Mesenchymal stem cell of Wharton's jelly (primary cell): ENCODE results near the genes SOX11 and RSAD2.

DNA sequence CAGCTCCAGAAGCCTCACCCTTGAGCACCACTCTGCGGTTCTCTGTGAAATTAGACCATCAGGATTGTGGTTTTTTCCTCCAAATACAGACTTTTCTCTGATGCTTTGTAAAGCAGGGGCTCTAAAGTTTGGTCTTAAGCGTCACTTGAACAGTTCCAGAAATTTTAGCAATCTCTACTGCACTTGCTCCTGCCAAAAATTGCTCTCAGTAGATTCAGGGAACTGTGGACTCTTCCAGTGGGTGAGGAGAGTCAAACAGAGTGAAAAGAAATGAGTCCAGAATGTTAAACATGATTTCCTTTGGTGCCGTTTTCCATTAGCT is 68.7 kb downstream of the TRAPPC12 start:
- CAGE, long polyA plus RNA: no peak

GRCh38 chr2:3467238-3467630 is 52.1 kb downstream of the ADI1 start:
- CAGE, long polyA plus RNA: no peak

- CAGE, long polyA plus RNA: no peak
These were observed 1.1 kb downstream of the ADI1 start for GRCh38 chr2:3518024-3518798.

GRCh38 chr2:3545656-3546422 is 12.3 kb downstream of the RNASEH1 start:
- CAGE, long polyA plus RNA: no peak

DNA sequence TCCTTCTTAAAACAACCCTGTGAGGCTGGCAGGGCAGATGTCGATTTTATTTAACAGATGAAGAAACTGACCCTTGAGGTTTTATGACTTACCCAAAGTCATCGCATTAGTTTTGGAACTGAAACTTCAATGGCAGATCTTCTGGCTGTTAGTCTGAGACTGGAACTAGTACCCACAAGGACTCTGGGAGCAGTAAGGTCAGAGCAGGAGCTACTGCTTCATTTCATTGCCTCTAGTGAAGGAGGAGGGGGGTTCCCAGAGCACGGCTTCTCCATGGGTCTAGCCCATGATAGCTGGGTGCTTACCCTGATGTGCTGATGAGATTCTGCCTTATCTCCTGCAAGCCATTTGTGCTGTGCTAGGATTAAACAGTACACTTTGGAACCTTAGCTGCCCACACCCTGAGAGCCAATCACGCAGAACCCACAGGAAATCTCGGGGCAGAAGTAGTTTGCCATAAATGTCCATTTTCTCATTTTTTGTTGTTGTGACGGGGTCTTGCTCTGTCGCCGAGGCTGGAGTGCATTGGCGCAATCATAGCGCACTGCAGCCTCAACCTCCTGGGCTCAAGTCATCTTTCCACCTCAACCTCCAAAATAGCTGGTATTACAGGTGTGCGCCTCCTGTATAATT is 5.5 kb upstream of the RNASEH1 start:
- CAGE, long polyA plus RNA: no peak

DNA sequence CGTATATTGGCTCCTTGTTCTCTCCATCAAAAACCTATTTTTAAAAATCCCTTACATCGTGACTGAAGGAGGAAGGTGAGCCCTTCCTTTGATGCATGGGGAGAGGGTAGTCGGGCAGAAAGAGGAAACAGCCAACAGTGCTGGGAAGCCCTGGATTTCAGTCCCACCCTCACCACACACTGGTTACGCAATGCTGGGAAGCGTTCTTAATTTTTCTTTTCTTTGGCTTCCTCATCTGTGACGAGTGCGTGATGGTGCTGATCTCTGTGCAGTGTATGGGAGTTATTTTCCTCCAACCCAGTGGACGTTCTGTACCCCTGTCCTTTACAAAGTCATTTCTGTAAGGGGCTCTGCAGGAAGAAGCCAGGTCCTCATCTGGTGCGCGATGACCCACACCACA is 4.0 kb downstream of the COLEC11 start:
- CAGE, long polyA plus RNA: no peak

DNA sequence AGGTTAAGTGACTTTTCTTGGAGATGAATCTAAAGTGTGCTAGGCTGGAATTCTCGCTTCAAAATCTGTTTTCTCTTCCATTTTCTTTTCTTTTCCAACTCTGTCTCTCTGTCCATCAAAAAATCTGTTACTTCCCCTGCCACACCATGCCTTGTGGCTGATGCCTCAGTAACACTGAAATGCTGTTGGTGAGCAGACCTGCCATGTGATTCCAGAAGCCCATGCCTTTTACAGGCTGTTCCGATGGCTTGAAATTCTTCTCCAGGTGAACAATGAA is 633.2 kb upstream of the SOX11 start:
- CAGE, long polyA plus RNA: no peak

GRCh38 chr2:5409828-5410554 is 282.2 kb upstream of the SOX11 start:
- CAGE, long polyA plus RNA: no peak

DNA sequence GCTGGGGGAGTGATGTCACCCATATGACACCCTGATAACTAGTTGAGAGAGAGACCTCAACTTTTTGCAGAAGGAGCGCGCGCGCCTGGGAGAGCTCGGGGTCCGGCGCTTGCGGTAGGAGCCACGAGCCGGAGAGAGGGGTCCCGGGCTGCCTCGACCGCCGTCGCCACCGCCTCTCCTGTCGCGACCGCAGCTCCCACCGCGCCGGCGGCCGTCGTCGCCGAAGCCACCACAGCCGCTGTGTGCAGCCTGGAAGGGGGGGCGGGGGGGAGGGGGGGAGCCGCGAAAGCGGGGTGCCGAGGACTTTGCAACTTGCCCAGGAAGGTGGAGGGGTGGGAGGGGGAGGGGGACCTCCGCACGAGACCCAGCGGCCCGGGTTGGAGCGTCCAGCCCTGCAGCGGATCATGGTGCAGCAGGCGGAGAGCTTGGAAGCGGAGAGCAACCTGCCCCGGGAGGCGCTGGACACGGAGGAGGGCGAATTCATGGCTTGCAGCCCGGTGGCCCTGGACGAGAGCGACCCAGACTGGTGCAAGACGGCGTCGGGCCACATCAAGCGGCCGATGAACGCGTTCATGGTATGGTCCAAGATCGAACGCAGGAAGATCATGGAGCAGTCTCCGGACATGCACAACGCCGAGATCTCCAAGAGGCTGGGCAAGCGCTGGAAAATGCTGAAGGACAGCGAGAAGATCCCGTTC is at the start of gene SOX11:
TSS of gene SOX11 (plus strand) at position 67 of the 698 bp plus-strand sequence.
- CAGE, long polyA plus RNA: no peak

DNA sequence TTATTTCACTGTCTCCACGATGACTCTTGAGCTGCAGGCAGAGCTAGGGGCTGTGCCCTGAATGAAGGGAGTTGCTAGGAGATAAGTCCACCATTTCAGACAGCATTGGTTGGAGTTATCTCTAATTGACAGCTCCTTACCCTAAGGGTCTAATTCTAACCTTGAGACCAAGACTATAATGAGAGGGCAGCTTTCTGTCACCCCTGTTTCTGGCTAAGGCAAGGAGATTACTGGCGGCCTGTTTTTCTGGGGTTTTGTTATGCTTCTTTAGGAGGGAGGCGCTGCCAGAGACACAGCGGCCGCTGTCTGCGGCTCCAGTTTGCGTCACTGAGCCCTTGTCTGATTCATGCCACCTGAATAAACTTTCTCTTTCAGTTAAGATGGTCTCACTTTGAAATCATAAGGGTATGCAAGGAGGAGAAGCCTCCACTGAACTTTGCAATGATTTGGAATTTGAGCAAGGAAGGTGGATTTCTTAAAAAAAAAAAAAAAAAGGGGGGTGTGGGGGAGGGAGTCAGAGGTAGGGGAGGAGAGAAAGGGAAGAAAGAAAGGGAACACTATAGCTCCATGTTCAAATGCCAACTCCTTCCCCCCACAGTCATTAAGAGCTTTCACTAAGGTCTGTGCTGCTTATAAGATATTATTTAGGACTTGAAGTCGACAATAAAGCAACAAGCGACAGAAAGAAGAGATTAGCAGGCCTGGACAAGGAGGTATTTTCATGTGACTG is 381.6 kb downstream of the SOX11 start:
- CAGE, long polyA plus RNA: no peak

DNA sequence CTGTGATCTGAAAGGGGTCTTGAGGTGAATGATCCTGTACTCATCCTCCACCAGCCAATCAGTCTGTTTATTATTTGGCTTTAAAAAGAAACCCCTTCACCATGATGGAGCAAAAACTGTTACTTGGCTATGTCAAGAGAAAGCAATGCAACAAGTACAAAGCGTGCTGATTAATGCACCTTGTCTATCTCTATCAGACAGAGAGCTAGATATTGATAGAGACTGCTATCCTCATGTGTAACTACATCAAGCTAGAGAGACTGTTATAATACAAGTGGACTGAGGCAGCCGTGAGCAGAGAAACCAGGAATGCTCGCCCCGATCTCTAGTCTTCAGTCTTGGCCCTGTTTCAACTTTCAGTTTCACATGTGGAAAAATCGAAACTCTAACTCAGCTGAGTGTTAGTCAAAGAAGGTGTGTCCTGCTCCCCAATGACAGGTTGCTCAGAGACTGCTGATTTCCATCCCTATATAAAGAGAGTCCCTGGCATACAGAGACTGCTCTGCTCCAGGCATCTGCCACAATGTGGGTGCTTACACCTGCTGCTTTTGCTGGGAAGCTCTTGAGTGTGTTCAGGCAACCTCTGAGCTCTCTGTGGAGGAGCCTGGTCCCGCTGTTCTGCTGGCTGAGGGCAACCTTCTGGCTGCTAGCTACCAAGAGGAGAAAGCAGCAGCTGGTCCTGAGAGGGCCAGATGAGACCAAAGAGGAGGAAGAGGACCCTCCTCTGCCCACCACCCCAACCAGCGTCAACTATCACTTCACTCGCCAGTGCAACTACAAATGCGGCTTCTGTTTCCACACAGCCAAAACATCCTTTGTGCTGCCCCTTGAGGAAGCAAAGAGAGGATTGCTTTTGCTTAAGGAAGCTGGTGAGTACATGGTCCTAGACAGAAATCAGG is at the start of gene RSAD2:
TSS of gene RSAD2 (plus strand) at position 500 of the 899 bp plus-strand sequence.
- CAGE, long polyA plus RNA: no peak

DNA sequence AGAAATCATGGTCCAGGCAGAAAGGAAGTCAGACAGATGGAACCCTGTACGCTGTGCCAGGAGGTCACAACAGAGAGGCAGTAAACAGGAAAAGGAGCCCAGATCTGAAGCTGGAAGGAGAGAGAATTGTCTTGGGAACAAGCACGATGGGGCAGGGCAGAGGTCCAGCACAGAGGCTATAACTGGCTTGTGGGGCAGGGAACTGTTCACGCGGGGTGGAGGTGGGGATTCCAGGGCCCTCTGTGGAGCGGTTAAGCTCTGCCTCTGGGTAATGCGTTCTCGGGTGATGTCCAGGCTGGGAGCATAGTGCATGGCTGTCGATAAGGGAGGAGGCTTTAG is 76.1 kb downstream of the RNF144A start:
- CAGE, long polyA plus RNA: no peak

GRCh38 chr2:7516872-7517540 is 599.8 kb downstream of the RNF144A start:
- CAGE, long polyA plus RNA: no peak

DNA sequence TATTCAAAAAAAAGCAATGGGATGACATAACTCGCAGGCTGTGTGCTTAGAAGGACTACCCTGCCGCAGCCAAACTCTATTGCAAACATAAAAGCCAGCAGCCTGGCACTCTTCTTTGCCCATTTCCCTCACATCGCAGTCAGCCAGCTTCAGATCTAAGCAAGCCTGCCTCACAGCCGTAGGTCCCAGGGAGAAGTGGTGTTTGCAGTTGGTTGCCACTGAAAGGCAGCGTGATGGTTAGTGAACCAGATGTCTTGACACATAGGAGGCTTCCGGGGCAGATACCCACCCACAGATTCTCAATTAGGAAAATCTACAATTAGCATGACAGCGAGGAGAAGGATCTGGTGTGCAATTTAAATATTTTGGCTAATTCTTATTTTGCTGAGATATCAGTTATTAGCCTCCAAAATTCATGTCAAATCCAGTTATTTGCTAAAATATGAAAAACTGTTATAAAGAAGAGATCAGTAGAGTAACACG is 655.3 kb downstream of the RNF144A start:
- CAGE, long polyA plus RNA: no peak

DNA sequence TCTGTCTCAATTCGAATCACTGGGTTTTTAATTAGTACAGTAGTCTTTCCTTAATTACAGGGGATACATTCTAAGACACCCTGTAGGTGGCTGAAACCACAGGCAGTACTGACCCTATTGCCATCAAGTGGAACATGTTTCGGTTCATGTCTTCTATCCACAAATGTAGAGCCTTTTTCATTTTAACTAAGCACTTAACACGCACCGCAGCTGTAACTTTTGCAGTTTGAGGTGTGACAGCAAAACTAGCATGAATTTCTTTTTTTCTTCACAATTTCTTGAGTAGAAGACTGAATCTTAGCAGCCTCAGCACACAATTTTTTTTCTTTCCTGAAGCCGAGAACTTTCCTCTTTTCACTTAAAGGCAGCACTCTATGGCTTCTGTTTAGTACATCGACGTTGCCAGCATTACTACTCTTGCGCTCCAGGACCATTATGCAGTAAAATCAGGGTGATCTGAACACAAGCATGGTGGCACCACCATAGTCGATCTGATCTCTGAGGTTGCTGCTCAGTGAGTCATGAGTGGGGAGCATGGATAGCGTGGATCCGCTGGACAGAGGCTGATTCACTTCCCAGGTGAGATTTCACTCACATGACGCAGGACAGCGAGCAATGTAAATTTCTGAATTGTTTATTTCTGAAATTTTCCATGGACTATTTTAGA is 805.2 kb downstream of the RNF144A start:
- CAGE, long polyA plus RNA: no peak

DNA sequence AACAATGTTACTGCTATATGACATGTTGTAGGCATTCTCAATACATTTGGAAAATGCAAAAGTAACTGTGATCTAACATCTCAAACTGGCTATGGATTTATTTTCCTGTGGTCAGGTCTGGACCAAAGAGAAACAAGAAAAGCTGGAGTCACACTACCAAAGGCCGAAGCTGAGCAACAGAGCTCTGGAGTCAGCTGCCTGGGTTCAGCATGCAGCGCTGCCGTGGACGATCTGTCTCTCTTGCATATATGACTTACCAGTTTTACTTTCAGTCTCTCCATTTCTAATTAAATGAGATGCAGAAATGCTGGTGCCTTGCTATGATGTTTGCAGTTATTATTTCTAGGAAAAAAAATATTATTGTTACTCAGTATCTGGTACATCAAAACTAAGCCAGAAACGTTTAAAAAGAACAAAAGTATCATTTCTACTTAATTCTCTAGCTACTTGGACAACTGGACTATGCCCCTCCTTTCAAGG is 813.2 kb downstream of the RNF144A start:
- CAGE, long polyA plus RNA: no peak

DNA sequence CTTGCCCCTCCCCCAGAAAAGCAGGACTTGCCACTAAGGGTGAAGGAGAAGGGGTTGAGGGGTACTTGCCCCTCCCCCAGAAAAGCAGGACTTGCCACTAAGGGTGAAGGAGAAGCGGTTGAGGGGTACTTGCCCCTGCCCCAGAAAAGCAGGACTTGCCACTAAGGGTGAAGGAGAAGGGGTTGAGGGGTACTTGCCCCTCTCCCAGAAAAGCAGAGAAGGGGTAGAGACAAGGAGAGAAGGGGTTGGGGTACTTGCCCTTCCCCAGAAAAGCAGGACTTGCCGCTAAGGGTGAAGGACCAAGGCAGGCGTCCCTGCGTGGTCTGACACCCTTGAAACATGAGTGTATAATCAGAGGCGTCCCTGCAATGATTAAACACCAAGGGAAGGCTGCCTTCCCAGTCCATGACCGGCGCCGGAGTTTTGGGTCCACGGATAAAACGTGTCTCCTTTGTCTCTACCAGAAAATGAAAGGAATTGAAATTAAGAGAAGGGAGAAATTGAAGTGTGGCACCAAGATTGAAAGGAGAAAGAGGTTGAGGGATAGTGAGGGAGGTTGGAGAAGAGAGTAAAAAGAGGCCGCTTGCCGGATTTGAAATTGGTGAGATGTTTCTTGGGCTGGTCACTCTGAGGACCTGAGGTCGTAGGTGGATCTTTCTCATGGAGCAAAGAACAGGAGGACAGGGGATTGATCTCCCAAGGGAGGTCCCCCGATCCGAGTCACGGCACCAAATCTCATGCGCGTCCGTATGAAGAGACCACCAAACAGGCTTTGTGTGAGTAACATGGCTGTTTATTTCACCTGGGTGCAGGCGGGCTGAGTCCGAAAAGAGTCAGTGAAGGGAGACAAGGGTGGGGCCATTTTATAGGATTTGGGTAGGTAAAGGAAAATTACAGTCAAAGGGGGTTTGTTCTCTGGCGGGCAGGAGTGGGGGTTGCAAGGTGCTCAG is 803.9 kb upstream of the ID2 start:
- CAGE, long polyA plus RNA: no peak

DNA sequence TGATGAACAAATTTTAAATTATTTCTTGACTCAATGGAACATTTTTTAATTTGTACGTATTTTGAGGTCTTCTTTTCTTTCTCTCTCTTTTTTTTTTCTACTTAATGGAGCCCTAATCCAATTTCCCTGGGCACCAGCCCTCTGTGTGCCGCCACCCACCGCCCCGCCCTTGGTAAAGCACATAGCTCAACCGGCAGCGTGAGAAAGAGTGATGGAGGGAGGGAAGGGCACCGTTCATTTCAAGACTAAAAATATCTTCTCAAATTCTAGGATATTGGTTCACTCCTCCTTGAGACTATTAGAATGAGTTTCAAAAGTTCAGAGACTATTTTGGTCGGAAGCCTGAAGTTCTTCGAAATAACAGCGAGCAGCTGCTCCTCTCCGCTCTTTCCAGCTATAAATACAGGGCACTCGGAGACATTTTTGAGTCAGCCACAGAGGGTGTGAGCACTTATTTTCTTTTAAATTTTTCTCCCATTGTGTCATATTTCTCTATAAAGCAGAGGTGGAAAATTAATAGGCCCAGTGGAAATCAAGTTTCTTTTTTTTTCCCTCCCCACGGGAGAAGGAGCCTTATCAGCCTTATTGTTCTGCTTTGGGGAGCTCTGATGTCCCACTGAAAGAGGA is 731.7 kb upstream of the ID2 start:
- CAGE, long polyA plus RNA: no peak

DNA sequence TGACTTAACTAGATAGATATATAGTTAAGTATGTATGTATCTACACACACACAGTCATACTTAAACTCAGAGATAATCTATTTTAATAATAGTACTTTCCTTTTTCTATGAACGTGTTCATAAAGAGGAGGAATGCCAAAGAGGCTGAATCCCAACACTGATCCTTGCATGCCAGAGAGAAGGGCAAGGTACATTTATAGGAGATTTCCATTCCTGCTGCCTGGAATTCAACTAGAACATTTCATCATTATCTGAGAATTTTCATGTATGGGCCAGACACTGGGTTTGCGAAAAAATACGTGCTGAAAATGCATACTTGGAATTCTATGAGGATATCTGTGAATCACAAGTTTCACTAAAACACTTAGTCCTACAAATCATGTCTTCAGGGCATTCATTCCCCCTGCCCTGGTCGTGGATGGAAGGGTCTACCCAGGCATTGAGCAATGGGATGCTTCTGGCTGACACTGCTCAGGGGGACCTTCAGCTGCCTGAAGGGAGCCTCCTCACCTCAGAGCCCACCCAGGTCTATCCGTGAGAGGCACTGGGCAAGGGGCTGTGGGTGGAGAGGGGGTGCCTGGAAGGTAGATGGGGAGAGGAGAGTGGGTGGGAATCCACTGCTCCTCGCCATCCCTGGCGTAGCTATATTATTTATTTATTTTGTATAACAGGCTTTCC is 560.8 kb upstream of the ID2 start:
- CAGE, long polyA plus RNA: no peak

- CAGE, long polyA plus RNA: no peak
These were observed 549.5 kb upstream of the ID2 start for GRCh38 chr2:8132205-8132870.